Cardiac atrium fibroblast (primary cell): ENCODE measurements around the gene CCL23.

DNA sequence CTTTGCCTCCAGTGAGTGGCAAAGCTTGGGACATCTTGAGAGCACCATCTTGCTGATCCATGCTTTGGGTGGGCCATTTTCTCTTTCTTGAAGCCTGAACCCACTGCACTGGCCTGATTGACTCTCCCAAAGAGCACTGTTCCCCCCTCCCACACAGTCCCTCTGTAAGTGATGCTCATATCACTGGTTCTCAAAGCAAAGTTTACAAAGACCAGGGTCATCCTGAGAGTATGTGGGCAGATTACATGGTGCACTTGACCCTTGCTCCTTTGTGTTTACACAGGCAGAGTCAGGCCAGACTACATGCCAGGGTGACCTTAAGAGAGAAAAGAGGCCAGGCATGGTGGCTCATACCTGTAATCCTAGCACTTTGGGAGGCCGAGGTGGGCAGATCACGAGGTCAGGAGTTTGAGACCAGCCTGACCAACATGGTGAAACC, 1.4 kb downstream of the CCL16 start:
- RAMPAGE, long total RNA: no peak

DNA sequence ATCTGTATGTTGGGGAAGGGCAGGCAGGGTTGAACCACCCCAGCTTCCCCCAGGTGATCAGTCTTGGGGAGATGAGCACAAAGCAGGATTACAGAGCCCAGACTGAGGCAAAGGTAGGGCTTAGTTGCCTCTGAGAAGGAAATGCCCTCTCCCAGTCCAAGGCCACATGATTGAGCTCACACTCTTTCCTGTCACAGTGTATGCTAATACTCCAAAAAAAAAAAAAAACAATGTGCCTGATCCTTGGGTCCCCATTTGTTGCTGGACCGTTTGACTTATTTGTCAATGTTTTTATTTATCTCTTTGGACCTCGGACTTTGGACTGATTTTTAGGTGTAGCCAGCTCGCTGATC, 505 bp upstream of the CCL16 start:
- RAMPAGE, long total RNA: no peak

GRCh38 chr17:35984140-35984872, 2.2 kb downstream of the CCL14 start:
- RAMPAGE, long total RNA: no peak

DNA sequence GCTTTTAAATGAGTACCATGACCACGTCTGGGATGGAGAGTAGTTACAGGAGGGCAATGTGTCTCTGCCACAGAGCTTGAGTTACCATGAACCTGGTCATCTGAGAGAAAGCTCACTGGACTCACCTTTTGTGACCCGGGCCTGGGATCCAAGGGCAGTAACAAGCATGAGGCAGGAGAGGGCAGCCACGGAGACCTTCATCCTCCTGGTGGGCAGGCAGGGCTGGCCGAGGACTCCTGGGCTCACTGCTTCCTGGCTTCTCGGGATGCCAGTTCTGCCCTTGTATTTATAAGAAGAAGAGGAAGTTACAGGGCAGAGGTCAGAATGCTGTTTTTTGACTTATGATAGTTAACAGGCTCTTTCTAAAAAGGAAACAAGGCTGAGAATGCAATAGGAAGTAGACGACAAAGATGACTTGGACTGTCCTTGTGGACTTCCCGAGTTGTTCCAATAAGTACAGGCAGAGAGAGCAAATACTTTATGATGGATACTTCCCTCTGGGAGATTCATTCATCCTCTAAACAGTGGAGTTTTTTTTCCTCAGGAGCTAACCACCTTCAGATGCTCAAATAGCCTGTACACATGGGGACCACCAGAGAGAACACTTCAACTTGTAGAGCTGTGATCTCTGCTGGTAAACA, at the start of gene CCL23:
CCL23 (minus strand) TSS at position 276 of the 641 bp plus-strand sequence.
- RAMPAGE, long total RNA: no peak

DNA sequence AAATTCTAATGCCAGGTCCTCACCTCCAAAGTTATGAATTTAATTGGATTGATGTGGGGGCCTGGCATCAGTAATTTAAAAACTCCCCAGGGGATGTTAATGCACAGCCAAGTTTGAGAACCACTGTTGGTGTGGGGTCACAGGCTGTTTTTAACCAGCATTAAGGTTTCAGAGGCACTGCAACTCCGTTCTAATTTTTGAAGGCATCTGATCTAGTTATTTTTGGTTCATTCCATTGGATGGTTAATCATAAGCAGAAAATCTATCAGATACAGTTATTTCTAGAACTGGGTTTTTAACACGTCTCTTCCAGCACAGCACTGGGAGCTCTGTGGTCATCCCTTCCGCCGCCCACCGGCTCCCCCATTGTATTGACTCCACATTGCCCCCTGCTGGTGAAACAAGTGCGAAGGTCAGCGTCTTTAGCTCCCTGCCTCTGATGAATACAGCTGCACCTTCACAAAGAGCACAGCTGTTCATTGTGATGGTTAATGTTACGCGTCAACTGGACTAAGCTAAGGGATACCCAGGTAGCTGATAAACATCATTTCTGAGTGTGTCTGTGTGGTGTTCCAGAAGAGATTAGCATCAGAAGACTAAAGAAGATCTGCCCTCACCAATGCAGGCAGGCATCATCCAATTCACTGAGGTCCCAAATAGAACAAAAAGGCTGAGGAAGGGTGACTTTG, 8.4 kb downstream of the CCL18 start:
- RAMPAGE, long total RNA: no peak

GRCh38 chr17:36085917-36086116, 4.1 kb downstream of the CCL3 start:
- RAMPAGE, long total RNA: no peak

- RAMPAGE, long total RNA: no peak
These were observed 22.8 kb upstream of the DHRS11 start for GRCh38 chr17:36568962-36569236.

DNA sequence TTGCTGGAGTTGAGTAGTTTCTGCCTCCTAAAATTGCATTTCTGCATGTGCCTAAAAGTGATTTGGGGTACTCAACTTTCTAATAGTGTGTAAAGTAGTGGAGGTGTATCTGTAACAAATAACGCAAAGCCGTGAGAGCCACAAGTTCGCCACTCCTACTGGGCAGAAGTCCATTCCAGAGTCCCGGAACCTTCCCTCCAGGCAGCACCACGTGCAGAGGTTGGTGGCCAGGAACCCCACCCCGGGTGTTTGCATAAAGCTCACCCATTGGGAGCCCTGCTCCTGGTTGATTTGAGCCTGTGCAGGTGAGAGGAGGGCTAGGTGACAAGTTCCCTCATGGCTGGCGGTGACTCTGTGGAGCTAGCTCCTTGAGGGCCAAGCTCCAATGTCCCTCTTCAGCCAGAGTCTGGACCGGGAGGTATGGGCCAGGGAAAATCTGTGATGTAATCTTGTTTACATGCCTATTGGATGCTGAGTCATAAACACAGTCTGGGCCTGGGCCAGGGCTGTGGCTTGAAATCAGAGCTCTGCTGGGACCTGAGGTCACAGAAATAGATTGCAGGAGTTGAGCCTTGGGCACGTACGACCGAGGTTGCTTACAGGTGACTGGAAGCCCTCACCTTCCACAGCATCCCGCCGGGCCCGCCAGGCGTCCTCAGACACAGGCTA, 118.8 kb downstream of the AATF start:
- RAMPAGE, long total RNA: no peak

DNA sequence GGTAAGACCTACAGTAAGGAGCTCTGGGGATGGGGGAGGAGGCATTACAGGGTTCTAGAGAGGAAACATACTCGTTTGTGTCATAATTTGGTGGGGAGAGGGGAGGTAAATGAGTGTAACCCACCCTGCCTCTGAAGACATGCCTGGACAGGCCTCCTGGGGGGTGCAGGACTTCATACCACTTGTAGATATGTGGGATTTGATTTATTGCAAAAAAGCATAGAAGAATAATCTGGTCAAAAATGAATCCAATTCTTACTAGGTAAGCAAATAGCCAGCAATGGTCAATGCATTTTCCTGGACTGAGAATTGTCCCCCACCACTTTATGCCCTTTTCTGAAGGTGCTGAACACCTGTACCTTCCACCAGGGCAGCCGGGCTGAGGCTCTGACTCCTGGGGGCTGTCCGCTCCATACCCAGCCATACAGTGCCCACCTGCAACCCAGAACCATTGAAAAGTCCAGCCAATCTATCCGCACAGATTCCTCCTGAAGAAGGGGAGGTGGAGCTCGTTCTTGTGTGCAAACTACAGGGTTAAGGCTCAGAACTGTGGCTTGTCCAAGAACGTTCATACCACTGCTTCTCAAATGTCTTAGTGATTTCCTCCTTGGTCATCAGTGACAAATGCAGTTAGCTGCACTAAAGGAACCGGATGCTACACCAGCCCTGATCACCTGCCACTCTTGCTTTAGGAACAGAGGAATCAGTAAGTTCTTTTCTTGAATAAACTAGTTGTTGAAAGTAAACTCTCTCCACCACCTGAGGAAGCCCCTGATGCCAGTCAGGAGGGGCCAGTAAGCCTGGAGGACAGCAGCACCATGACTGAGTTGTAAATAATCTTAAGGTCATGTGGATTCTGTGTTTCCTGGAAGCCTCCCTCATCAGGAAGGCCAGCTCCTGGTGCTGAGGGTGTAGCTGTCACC, 136.8 kb downstream of the AATF start:
- RAMPAGE, long total RNA: no peak

GRCh38 chr17:37087231-37087706, 138.5 kb downstream of the AATF start:
- RAMPAGE, long total RNA: no peak

GRCh38 chr17:37257755-37258466, 117.9 kb upstream of the C17orf78 start:
- RAMPAGE, long total RNA: no peak

DNA sequence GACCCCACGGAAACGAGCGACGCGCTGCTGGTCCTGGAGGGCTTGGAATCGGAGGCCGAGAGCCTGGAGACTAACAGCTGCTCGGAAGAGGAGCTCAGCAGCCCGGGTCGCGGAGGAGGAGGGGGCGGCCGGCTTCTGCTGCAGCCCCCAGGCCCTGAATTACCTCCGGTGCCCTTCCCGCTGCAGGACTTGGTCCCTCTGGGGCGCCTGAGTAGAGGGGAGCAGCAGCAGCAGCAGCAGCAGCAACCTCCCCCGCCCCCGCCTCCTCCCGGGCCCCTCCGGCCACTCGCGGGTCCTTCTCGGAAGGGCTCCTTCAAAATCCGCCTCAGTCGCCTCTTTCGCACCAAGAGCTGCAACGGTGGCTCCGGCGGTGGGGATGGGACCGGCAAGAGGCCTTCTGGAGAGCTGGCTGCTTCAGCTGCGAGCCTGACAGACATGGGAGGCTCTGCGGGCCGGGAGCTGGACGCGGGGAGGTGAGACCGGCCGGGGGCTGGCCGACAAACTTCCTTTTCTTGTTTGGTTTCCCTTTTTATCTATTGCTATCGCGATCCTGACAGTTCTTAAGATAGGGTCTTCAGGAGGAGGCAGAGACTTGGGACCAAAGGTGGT, 1.0 kb downstream of the SOCS7 start:
- RAMPAGE, long total RNA: no peak

- RAMPAGE, long total RNA: no peak
These were observed 21.1 kb downstream of the ARHGAP23 start for GRCh38 chr17:38449192-38449902.

DNA sequence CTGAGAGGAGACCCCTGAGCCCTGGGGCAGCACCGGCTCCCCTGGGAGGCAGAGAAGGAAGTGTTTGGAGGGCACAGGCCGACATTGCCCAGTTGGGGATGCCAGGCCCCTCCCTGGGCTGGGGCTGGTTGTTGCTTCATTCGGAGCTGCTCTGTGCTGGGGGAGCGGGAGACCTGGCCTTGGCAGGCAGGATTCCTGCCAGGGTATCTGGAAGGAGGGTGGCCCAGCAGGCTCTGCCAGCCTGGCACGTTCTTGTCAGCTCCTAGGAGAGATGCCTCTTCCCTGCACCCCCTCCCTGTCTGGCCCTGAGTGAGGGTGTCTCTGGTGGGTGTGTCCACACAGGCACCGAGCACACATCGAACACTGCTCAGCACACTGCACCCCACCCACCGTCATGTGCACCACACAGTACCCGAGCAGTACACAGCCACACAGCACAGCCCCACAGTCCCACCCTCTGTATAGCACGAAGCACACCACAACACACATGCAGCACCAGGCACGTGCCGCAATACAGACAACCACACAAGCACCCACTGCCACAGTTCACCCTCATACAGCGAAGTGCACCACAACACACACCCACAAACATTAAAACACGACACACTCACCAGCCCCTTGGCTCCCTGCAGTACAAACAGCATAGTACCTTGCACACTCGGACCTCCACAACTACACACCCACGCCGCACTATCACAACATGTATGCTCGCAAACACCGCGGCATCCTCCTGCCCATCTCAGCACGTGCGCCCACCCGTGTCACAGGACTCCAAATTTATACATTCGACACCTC, 35.3 kb downstream of the ARHGAP23 start:
- RAMPAGE, long total RNA: no peak

DNA sequence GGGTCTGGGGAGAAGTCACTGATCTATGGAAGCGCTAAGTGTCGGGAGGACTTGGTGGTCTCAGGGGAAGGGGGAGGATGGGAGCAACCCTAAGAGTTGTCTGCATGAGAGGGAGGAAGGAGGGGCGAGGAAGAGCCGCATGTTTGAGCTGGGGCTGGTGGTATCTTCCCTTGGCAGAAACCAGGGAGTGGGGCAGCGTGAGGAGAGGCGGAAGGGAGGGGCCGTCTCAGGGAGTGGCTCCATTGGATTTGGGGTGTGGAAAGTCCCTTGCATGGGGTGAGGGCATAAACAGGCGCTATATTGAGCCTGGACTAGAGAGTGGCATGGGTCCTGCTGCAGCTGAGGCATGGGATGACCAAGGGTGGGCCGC, 55.8 kb downstream of the ARHGAP23 start:
- RAMPAGE, long total RNA: no peak

DNA sequence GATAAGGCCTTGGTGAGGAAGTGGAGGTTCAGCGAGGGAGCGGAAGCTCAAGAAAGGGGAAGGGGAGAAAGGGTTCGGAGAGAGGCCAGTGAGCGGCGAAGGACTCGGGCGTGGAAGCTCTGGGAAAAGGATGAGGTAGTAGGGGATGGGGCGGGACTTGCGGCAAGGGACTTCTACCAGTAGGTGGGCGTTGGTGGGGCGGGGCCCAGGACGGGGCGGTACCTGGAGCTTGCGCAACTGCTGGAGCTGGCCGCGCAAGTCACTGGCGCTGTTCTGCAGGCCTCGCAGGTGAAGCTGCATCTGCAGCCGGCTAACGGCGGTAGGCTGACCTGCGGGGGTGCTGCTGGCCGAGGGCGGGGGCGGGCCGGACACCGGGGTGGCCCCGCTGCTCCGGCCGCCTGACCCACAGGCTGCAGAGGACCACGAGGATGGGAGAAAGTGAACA, 46.4 kb downstream of the SRCIN1 start:
- RAMPAGE, long total RNA: no peak

- RAMPAGE, long total RNA: no peak
These were observed 20.7 kb downstream of the SRCIN1 start for GRCh38 chr17:38585019-38585446.

- RAMPAGE, long total RNA: no peak
These were observed 1.2 kb upstream of the SRCIN1 start for GRCh38 chr17:38606888-38607465.

DNA sequence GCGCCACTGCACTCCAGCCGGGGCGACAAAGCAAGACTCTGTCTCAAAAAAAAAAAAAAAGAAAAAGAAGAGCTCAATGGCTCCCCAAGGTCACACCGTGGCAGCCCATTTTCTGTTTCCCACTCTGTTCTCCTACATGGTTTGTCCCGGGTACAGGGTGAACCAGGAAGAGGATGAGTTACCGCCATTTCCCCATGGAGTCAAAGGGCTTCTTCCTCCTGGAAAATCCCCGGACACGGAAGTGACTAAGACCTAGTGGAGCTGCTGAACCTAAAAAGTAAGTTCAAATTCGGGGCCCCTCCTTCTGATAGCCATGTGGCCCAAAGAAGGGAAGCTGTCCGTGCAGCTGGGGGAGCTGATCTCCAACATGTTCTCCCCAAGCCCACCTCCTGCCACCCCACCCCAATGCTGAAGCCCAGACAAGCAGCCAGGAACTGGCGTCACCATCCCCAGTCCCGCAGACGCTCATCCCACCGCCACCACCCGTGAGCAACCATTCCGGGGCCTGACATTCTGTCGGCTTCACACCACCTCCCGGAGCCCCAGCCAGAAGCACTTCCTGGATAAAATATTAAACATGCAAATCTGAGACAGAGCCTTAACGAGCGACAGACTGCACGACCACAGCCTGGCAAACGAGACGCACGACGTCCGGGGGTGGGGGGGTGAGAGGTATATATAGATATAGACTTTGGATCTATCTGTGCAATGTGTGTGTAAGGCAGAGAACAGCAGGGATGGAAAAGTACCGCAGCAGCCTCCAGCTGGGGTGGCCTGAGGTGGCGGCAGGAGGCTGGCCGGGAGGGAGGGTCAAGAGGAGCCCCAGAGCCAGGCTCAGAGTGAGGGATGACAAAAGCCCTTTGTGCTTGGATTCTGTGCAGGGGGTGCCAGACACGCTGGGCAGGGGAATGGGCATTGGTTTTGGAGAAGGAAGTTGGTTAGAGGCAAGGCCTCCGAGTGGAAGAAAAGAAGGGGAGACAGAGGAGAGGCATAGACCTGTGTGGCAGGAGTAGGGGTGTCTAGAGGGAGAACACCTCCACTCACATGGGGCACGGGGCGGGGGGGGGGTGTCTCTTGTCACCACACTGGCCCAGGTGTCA, 17.5 kb downstream of the EPOP start:
- RAMPAGE, long total RNA: no peak

GRCh38 chr17:38673564-38674806, 772 bp downstream of the EPOP start:
- RAMPAGE, long total RNA: no peak